Uterus (tissue), 7 donors: Measurements from ENCODE around the gene STARD5.

- PRO-cap, 4 experiments, result no peak in any of the 4 experiments
- RAMPAGE, long total RNA, 2 experiments, result no peak in any of the 2 experiments
- RRBS, result no CpG with 5 or more reads among the region's 6 CpGs
Measured at GRCh38 chr15:78501920-78502532, 5.4 kb upstream of the HYKK start.

GRCh38 chr15:78507794-78508169 lies 405 bp downstream of the HYKK start:
- PRO-cap, 4 experiments, result peak in 1 of 4 experiments; most common minus-strand start chr15:78507994 (in 1)
- RAMPAGE, long total RNA, 2 experiments, result no peak in any of the 2 experiments
- RRBS, result 2% methylated on average over 11 of the region's 18 CpGs

- PRO-cap, 4 experiments, result no peak in any of the 4 experiments
- RAMPAGE, long total RNA, 2 experiments, result no peak in any of the 2 experiments
- RRBS, result no CpG with 5 or more reads among the region's 4 CpGs
Measured at GRCh38 chr15:78544593-78545366, 4.5 kb downstream of the PSMA4 start.

DNA sequence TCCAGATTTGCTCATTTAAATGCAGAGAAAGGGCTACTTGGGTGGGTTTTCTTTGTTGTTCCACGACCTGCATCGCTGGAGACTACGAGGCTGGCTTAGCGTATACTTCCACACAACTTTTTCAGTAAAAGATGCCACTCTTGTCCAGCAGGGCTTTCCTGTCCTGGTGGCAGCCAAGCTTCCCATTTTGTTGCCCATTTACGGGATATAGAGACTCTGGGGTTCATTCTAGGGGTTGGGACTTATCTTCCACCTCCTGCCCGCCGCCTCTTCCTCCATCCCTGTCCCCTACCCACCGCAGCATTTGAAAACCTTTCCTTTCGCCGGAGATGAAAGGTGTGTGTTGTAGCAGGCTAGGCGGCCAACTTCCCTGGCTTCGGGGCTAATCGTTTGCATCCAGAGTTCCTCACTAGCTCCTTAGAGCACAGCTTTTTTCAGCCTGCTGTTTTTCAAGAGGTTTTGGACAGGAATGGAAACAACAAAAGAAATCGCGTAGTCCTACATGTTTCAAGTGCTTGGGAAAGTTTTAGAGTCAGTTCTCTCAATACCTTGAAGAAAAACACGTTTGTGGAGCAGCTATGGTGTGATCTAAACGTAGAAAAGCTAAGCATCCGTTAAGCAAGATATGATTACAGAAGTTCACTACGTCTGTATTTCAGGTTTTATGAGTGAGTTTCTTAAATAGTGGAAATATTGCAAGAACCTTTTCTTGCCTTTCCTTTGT lies 825 bp downstream of the CHRNA5 start:
- PRO-cap, 4 experiments, result no peak in any of the 4 experiments
- RAMPAGE, long total RNA, 2 experiments, result no peak in any of the 2 experiments
- RRBS, result no CpG with 5 or more reads among the region's 19 CpGs

GRCh38 chr15:78944198-78944690 lies 602 bp downstream of the CTSH start:
- PRO-cap, 4 experiments, result peak in 1 of 4 experiments; most common plus-strand start chr15:78944307 (in 1)
- RAMPAGE, long total RNA, 2 experiments, result no peak in any of the 2 experiments
- RRBS, result no CpG with 5 or more reads among the region's 12 CpGs

DNA sequence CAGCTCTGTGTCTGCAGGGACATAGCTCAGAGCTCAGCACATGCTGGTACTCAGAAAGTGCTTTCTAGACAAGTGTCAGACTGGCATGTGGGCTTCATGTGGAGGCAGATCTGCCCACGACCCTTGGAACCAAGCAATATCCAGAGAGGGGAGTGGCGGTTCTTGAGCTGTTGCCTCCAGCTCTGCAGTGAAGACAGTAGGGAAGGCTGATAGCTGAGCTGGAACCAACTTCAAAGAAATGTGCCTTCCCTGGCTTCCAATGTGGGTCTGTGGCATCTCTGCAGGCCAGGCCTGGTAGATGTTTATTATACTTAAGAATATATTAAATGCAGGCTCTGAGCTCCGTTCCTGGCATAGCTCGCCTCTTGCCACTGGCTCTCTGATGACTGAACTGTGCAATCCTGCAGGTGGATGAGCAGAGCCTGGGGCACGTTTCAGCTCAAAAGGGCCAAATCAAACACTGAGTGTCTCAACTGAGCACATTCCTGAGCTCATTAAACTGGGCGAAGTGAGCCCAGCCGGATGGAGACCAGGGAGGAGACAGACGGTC lies 77.8 kb upstream of the ANKRD34C start:
- PRO-cap, 4 experiments, result no peak in any of the 4 experiments
- RAMPAGE, long total RNA, 2 experiments, result no peak in any of the 2 experiments
- RRBS, result no CpG with 5 or more reads among the region's 8 CpGs

DNA sequence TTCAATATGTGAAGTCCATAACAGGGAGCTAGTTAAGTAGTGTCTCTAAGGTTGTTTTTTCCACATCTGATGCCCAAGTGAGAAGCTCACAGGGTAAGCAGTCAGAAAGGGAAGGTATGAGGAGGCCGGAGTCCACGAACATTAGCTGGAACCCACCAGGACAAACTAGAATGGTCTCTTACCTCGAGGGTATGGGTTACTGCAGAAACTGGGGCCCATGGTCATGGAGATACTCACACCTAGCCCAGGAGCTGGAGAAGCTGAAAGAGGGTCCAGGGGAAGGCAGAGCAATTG lies 75.0 kb downstream of the MINAR1 start:
- PRO-cap, 4 experiments, result no peak in any of the 4 experiments
- RAMPAGE, long total RNA, 2 experiments, result no peak in any of the 2 experiments
- RRBS, result no CpG with 5 or more reads among the region's 3 CpGs

DNA sequence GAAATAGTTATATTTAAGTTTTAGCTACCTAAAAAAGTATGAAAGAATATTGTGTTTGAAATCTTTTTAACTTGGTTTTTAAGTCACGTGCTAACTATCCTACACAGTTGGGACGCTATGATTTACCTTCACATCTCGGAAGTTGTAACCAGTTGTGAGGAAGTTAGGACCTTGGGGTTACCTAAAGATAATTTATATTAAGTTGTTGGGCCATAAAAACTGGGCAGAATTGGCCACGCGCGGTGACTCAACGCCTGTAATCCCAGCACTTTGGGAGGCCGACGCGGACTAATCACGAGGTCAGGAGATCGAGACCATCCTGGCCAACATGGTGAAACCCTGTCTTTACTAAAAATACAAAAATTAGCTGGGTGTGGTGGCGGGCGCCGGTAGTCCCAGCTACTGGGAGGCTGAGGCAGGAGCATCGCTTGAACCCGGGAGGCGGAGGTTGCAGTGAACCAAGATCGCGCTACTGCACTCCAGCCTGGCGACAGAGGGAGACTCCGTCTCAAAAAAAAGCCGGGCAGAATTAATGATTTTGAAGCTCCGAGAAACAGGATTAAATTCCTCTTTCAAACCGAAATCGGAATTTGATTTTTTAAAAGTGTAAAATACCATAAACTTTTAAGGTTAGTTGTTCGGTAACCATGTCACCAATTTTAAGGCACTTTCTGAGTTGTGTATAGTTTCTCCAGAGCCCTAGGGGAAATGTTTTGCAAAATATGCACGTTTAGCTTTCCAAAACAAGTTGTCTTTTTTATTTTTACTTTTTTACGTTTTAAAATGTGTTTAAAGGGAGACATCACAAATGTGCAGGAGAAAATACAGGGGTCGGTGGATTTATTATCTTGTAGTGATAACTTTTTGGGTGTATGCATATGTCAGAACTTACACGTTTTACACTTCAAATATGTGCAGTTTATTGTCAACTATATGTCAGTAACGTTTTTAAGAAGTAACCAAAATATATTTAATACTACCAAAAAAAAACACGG lies 1.2 kb downstream of the ZFAND6 start:
- PRO-cap, 4 experiments, result no peak in any of the 4 experiments
- RAMPAGE, long total RNA, 2 experiments, result no peak in any of the 2 experiments
- RRBS, result no CpG with 5 or more reads among the region's 33 CpGs

DNA sequence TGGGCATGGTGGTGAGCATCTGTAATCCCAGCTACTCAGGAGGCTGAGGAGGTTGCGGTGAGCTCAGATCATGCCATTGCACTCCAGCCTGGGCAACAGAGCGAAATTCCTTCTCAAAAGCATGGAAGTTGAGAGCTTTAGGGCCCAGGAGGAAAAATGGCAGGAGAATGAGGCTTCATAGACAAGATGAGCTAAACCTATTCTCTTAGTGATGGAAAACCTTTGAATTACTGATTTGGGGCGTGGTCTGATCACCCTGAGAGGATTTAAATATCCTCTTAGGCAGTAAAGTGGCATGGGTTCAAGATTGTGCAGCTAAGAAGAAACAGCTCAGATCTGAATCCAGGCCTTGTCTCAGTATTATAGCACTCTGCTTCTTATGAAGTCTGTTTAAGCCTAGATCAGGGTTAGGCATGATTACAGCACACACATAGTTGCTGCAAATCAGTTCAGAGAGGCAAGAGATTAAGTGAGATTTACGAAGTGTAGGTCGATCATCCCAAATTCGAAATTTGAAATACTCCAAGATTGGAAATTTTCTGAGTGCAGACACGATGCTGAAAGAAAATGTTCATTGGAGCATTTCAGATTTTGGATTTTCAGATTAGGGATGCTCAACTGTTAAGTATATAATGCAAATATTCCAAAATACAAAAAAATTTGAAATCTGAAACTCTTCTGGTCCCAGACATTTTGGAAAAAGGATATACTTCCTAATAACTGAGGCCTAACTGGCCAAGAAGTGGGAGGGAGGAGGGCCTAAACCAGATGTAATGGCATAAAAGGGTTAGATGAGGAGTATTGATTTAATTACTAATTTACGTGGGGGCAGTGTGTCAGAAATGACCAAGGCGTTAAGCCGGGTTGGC lies 24.5 kb downstream of the ZFAND6 start:
- PRO-cap, 4 experiments, result no peak in any of the 4 experiments
- RAMPAGE, long total RNA, 2 experiments, result no peak in any of the 2 experiments
- RRBS, result no CpG with 5 or more reads among the region's 10 CpGs

DNA sequence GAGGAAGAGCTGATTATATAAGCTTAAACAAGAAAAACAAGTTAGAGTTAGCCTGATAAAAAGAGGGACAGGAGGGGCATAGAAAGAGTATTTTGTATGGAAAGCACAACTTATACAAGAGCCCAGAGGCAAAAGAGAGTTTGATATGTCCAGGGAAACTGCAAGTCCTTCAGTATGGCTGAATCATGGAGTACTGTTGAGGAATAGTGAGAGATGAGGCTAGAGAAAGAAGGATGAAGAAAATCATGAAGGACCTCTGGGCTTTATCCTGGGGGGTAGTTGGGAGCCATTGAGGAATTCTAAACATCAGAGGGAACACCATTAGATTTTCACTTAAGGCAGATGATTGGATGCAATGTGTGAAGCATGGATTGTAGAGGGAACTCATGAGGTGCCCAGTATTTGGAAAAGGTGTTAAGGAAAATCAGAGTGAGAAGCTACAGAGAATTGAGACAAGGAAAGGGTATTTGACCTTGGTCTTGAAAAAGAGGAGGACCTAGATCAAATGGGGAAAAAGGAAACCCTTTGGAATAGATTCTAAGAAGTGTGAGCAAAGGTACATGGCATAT lies 22.9 kb upstream of the FAH start:
- PRO-cap, 4 experiments, result no peak in any of the 4 experiments
- RAMPAGE, long total RNA, 2 experiments, result no peak in any of the 2 experiments

GRCh38 chr15:80159621-80160388 lies 7.0 kb downstream of the FAH start:
- PRO-cap, 4 experiments, result no peak in any of the 4 experiments
- RAMPAGE, long total RNA, 2 experiments, result start-site peak on the plus strand in 1 of 2 experiments, at chr15:80159773-80160424 at its widest, 11 reads per replicate
- RRBS, result no CpG with 5 or more reads among the region's 12 CpGs

DNA sequence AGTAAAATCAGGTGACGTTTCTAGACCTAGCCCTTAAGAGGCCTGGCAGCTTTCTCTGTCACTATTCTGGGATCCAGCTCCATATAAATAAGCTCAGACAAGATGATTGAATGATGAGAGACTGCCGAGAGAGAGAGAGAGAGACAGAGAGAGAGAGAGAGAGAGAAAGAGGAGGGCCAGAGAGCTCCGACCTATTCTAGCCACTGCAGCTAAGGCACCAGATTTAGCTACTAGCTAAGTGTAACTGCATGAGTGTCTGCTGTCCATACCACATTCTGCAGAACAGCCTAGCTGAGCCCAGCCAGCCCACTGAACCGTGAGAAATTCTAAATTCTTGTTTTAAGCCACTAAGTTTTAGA lies 36.1 kb upstream of the CTXND1 start:
- PRO-cap, 4 experiments, result no peak in any of the 4 experiments
- RAMPAGE, long total RNA, 2 experiments, result no peak in any of the 2 experiments
- RRBS, result no CpG with 5 or more reads among the region's 4 CpGs

DNA sequence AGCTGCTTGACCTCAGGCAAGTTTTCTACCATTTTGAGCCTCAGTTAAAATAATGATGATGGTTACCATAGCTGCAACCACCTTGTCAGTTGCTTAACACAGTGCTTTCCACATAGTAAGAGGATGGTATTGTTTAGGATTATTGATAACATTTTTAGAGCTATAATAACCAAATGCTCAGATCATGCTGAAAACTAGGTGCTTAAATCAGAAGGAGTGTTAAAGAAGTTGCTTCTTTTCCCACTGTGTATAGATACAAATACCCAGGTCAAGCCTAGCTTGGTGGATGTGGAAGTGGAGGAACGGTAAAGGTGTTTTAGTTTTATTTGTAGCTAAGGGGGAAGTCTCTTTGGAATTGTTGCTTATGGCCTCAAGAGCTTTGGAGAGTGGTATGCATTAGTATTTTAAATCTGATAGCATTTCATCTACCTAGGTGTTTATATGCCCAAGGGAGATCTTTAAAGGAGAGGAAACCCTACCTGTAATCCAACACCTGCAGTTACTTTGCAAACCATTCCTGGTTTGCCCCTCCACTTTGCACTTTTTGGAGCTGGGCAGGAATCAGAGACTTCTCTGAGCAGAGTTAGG lies 10.4 kb downstream of the ABHD17C start:
- PRO-cap, 4 experiments, result no peak in any of the 4 experiments
- RAMPAGE, long total RNA, 2 experiments, result no peak in any of the 2 experiments
- RRBS, result no CpG with 5 or more reads among the region's 1 CpG

GRCh38 chr15:81061506-81061953 lies 60.8 kb downstream of the TLNRD1 start:
- PRO-cap, 4 experiments, result no peak in any of the 4 experiments
- RAMPAGE, long total RNA, 2 experiments, result no peak in any of the 2 experiments
- RRBS, result no CpG with 5 or more reads among the region's 2 CpGs

DNA sequence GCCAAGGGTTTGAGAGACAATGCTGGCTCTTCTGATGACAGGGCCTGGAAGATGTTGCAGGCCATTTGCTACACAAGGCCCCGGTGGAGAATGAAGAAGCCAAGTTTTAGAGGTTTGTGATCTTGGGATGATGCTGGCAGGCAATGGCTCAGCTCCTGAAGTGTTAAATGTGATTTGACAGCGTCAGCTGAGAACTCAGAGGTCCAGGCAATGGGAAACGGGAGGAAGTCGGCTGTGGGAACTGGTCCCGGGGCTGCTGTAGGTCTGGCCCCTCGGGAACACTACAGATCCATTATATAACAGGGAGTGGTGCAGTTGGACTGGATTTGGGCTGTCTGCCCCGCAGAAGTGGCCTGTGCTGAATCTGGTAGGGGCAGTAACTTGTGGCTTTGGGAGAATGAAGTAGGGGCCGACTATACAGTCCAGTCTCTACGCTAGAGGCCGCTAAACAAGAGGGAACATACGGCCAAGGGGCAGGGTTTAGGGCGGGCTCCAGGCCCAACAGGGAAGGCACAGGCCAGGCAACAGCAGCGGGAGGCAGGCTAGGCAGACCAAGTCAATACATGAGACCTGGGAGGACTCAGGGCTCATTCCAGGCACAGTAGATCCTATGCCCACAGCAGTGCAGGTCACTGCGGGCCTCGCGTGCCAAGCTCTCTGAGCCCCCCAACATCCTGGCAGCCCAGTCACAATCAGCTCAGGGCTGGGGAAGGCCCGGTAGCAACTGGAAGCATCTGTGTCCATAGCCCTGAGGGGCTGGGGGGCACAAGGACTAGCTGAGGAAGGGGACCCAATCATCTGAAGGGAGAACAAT lies 20.3 kb upstream of the IL16 start:
- PRO-cap, 4 experiments, result no peak in any of the 4 experiments
- RAMPAGE, long total RNA, 2 experiments, result no peak in any of the 2 experiments
- RRBS, result no CpG with 5 or more reads among the region's 17 CpGs

- PRO-cap, 4 experiments, result no peak in any of the 4 experiments
- RAMPAGE, long total RNA, 2 experiments, result no peak in any of the 2 experiments
- RRBS, result no CpG with 5 or more reads among the region's 6 CpGs
Measured at GRCh38 chr15:81266254-81266780, 57.6 kb downstream of the STARD5 start.

- PRO-cap, 4 experiments, result peak in 4 of 4 experiments; most common plus-strand start chr15:81296962 (in 4); most common minus-strand start chr15:81296788 (in 2)
- RAMPAGE, long total RNA, 2 experiments, result no peak in any of the 2 experiments
- RRBS, result no CpG with 5 or more reads among the region's 14 CpGs
Measured at GRCh38 chr15:81296067-81297278, 27.5 kb downstream of the STARD5 start.

GRCh38 chr15:81323723-81324680 lies at the start of gene STARD5:
Gene STARD5, minus strand, starts transcription at chr15:81324141.
- PRO-cap, 4 experiments, result peak in 4 of 4 experiments; most common plus-strand start chr15:81324407 (in 3); most common minus-strand start chr15:81324141 (in 4)
- RAMPAGE, long total RNA, 2 experiments, result start-site peak on the plus strand in 1 of 2 experiments, at chr15:81324405-81324466 at its widest, 11 reads per replicate; start-site peak on the minus strand in 1 of 2 experiments, at chr15:81324132-81324184 at its widest, 66 reads per replicate
- RRBS, result 2% methylated on average over 41 of the region's 68 CpGs

GRCh38 chr15:81994950-81996045 lies 50.5 kb downstream of the MEX3B start:
- PRO-cap, 4 experiments, result no peak in any of the 4 experiments
- RAMPAGE, long total RNA, 2 experiments, result no peak in any of the 2 experiments
- RRBS, result no CpG with 5 or more reads among the region's 42 CpGs

- PRO-cap, 4 experiments, result no peak in any of the 4 experiments
- RAMPAGE, long total RNA, 2 experiments, result no peak in any of the 2 experiments
- RRBS, result no CpG with 5 or more reads among the region's 2 CpGs
Measured at GRCh38 chr15:82072880-82073412, 27.1 kb upstream of the MEX3B start.